Colon Carcinoma Metastatic in the Brain (tissue), 2 donors: Measurements from ENCODE around the genes ATF6B and EGFL8.

GRCh38 chr6:31870407-31871688 lies 7.9 kb downstream of the SLC44A4 start:
- PRO-cap, 2 experiments = no peak in any of the 2 experiments

DNA sequence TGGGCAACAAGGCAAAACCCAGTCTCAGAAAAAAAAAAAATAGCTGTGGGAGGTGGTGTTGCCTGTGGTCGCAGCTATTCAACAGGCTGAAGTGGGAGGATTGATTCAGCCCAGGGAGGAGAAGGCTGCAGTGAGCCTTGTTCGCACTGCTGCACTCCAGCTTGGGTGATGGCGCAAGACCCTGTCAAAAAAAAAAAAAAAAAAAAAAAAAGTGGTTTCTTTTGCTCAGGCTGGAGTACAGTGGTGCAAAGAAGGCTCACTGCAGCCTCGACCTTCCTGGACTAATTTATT lies 5.5 kb upstream of the ZBTB12 start:
- PRO-cap, 2 experiments = no peak in any of the 2 experiments

DNA sequence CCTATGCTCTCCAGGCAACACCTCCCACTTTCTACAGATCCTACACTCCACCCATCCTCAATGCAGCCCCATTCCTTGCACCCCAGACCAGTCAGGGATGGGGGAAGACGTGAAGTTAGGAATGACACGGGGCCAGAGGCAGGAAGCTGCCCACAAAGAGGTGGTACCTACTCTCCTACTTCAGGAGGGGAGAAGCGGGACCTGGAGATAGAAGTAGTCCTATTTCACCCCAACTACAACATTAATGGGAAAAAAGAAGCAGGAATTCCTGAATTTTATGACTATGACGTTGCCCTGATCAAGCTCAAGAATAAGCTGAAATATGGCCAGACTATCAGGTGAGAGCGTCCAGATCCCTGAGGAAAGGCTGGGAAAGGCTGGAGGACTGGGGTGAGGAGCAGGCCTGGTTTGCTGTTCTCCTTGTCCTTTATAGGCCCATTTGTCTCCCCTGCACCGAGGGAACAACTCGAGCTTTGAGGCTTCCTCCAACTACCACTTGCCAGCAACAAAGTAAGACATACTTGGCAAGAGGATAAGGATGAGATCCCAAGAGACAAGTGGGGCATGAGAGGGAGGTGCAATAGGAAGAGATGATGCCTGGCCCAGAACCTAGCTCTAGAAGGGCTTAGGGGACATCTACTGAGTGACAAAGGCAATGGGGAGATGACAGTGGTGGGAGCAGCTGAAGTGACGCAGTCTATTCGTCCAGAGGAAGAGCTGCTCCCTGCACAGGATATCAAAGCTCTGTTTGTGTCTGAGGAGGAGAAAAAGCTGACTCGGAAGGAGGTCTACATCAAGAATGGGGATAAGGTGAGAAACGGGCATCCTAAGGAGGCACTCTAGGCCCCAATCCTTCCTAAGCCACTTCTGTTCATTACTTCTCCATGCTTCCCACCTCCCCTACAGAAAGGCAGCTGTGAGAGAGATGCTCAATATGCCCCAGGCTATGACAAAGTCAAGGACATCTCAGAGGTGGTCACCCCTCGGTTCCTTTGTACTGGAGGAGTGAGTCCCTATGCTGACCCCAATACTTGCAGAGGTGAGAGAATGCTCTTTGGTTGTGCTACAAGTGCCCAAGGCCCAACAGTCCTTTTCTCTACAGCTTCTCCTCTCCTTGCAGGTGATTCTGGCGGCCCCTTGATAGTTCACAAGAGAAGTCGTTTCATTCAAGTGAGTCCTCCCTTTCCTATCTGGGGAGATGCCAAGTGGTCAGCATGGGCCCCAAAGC lies 5.0 kb downstream of the CFB start:
- PRO-cap, 2 experiments = no peak in any of the 2 experiments

- PRO-cap, 2 experiments = peak in 1 of 2 experiments; most common plus-strand start chr6:31971157 (in 1)
These were observed 868 bp downstream of the DXO start for GRCh38 chr6:31970932-31971607.

GRCh38 chr6:32095407-32096647 lies 13.3 kb downstream of the TNXB start:
- PRO-cap, 2 experiments = no peak in any of the 2 experiments

- PRO-cap, 2 experiments = no peak in any of the 2 experiments
These were observed 8.4 kb downstream of the ATF6B start for GRCh38 chr6:32119659-32120120.

- PRO-cap, 2 experiments = peak in 2 of 2 experiments; most common plus-strand start chr6:32128408 (in 1); most common minus-strand start chr6:32128228 (in 2)
These were observed at the start of gene ATF6B for GRCh38 chr6:32128089-32128705. TSS of gene ATF6B (minus strand) at chr6:32128246.

- PRO-cap, 2 experiments = no peak in any of the 2 experiments
These were observed at the start of gene EGFL8 for GRCh38 chr6:32163966-32164946. TSS of gene EGFL8 (plus strand) at chr6:32164595.

GRCh38 chr6:32188197-32189067 lies 1.6 kb downstream of the PBX2 start:
- PRO-cap, 2 experiments = no peak in any of the 2 experiments

DNA sequence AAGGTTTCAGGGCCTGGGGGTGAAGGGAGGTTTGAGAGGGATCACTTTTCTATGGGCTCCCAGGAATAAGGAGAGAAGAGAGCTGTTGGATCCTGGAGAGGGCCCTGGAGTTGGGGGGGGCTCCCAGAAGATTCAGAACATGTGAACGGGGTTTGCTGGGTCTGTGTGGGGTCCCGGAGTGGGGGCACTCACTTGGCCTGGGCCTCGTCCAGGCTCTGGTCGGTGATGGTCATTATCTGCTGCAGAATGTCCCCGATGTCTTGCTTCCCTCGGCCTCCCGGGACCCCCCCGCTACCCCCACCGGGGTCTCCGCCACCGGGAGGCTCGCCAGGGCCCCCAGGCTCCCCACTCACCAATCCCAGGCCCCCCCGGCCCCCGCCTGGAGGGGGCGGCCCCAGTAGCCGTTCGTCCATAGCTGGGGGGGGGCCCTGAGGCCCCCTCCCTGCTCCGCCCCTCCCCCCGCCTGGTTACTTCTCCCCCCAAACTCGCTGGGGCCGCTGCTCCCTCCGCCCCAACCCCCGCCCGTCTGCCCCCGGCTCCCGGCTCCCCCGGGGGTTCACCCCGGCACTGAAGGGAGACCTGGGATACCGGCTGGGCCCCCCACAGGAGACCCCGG lies 391 bp downstream of the PBX2 start:
- PRO-cap, 2 experiments = no peak in any of the 2 experiments

DNA sequence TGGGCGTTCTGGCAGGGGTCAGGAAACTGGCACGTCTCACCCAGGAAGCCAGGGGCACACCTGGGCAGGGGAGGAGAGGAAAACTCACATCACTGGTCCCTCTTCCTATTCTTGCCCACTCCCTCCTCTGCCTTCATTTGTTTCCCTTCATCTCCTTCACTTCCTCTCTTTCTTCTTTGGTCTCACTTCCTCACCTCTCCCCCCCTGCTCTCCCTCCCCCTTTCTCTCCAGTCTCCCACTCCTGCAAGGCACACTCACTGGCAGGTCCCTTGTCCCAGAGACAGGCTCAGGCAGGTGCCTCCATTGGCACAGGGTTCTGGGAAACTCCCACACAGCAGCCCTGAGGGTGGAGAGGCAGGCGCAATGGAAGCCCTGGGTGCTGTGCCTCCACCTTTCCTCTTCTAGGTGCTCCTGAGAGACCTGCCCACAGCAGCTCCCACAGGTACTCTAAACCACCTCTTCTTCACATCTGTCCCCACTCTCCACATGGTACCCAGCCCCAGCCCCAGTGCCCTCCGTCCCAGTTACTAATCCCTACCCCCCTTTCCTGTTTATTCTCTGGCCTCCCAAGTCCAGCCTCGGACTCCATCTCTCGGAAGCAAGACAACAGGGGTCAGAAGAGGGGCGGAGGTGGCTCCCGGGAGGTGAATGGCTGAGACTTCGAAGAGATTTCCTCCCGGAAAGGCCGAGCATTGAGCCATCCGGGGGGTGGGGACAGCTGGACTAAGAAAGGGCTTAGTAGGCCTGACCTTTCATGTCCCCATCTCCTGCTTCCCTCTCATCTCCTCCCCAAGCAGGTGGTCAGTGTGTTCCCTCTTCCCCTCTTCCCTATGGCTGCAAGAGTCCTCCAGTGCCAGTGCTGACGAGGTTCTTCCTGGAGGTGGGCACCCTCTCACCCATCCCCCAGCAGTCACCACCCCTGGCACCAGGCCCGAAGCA lies 851 bp downstream of the NOTCH4 start:
- PRO-cap, 2 experiments = no peak in any of the 2 experiments

DNA sequence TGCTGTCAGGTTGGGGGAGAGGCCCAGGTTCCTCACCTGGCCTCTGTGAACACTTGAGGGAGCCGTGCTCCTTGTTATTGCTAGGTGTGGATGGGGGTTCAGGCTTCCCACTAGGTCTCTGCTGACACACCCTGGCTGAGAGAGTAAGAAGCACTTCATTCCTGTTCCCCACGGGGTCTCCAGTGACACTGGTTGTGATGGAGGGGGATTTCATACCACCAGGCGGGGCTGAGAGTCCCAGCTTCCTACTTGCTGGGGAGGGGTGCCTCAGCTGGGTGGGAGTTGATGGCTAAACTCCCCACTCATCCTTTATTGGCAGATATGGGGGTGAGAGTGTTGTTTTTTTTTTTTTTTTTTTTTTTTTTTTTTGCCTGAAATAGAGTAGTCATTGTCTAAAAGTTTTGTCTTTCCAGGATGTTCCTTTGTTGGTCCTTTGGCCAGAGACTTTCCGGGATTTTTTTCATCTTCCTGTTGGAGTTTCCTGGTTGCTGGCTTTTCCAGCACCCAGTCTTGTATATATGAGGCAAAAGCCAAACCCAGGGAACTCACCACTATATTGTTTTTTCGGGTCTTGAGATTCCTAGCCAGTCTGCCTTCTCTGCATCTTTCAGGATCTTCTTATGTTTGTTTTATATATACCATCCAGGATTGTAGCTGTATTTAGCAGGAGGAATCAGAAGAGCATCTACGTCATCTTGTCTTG lies 11.3 kb upstream of the NOTCH4 start:
- PRO-cap, 2 experiments = no peak in any of the 2 experiments

DNA sequence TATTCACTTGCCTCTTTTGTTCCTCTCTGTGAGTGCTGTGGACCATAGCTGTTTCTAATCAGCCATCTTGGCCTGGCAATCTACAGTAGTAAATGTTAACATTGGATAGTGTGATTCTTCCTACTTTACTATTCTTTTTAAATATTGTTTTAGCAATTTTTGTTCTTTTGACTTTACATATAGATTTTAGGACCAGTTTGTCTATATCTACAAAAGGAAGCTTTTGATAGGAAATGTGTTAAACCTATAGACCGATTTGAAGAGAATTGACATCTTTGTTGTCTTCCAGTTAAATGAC lies 32.0 kb upstream of the NOTCH4 start:
- PRO-cap, 2 experiments = no peak in any of the 2 experiments

GRCh38 chr6:32659464-32660445 lies 6.7 kb downstream of the HLA-DQB1 start:
- PRO-cap, 2 experiments = no peak in any of the 2 experiments

DNA sequence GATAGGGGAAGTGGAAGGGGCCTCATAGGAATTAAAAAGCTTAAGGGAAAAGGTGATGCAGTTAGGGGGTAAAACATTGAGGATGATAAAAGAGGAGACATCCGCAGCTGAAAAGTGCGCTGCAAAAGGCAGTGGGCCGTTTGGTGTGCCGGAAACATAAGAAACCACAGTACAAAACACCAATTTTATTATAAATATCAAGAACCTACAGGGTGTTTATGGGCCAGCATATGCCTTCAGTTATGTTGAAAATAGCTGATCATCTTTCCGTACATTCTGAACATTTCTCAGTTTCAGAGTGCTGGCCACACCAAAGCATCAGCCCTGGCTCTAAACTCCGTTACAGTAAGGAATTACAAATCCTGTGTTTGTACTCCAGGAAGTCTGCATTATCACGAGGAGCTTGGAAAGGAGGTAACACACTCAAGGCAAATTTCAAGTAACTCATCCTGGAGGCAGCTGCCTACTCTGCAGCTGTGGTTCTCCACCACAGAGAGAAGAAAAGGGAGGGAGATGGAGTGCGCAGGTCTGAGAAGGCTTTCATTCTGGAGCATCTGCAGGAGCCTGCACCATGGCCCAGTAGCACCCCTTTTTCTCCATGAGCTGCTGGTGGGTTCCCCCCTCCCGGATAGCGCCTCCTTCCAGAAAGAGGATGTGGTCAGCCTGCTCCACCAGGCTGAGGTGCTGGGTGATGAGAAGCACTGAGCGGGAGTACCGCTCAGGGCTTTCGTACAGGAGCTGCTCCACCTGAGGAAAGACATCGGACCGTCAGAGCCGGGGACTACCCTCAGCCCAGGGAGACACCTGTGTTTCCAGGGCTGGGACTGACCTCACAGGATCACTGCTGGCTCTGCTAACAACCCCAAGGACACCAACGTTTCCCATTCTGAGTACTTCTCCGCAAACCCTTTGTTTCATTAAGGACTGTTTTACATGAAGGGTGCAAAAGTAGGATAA lies 1.5 kb upstream of the PSMB8 start:
- PRO-cap, 2 experiments = no peak in any of the 2 experiments

GRCh38 chr6:32937047-32937670 lies 3.7 kb downstream of the HLA-DMB start:
- PRO-cap, 2 experiments = no peak in any of the 2 experiments

DNA sequence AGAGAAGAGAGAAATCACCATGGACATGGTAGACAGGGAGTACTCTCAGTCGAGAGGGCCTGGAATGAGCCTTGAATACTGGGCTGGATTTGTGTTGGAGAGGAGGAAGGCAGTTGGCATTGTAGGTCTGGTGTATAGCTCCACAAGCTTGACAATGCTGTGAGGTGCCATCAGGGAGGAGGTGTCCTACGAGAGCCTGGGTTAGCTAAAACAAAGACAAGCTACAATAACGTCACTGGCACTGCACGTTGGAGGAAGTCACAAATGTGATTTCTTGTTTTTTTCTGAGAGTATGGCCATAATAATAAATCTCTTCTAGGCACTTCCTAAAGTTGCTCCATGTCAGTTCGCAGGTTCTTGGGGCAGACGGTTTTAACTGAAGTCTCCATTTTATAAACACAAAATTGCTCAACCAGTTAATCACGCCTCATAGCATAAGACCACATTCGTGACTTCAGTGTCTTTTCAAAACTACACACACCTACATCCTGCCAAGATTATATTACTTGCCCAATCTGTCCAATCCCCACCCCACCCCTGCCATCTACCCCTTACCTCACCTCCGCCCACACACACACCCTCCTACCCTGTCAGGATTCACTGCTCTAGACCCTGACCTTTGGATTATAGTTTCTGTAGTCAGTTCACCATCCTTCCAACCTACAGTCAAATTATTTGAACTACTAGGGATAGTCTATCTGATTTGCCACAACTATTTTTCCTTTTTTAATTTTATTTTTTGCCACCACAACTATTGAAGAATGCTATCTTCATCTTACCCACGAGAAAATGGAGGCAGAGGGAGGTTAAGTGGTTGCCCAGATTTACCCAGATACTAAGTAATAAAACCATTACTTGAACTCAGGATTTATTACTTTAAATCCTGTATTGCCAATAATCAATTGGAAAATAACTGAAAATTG lies 4.5 kb upstream of the HLA-DMB start:
- PRO-cap, 2 experiments = no peak in any of the 2 experiments

DNA sequence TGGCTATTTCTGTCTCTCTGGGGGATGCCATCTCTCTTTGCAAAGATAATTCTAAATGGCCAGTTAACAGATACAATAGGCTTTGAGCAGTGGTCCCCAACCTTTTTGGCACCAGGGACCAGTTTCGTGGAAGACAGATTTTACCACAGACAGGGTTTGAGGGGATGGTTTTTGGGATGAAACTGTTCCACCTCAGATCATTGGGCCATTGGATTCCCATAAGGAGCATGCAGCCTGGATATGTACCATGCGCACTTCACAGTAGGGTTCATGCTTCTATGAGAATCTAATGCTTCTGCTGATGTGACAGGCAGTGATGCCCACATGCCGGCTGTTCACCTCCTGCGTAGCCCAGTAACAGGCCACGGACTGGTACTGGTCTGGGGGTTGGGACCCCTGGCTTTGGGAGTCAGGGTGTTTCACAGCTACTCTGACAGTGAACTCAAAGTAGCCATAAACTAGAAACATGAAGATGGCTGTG lies 10.1 kb downstream of the BRD2 start:
- PRO-cap, 2 experiments = no peak in any of the 2 experiments

GRCh38 chr6:32980763-32981349 lies 12.5 kb downstream of the BRD2 start:
- PRO-cap, 2 experiments = no peak in any of the 2 experiments

DNA sequence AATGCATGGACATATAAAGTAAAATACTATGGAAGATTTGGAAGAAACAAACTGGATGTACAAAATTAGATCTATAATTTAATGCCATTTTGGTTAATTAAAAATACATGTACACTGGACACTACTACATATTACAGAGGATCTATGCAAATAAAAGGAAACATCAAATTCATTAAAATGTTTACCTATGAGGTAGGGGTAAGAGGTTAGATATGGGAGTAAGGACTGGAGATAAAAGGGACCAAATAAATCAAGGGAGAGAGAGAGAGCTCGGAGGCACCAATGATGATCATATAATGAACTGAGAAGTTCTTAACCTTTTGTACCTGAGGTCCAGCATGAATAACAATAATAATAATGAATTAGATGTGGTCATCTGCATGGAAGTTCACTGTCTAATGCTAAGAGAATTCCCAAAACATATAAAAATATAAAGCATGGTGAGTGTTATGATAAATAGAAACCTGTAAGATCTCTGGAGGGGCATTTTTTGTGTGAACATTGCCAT lies 8.1 kb upstream of the HLA-DPB1 start:
- PRO-cap, 2 experiments = no peak in any of the 2 experiments